Rectum (tissue), 1 donor: ENCODE data around the gene ALG1L2.

- PRO-cap = bidirectional peak, plus-strand start at chr3:129315472, minus-strand start at chr3:129315416; bidirectional peak, plus-strand start at chr3:129315808, minus-strand start at chr3:129315542
Measured at GRCh38 chr3:129315276-129316046, 625 bp downstream of the H1-10 start.

- PRO-cap = unidirectional peak, minus-strand start at chr3:129399419
Measured at GRCh38 chr3:129398884-129399904, 29.2 kb downstream of the EFCAB12 start.

DNA sequence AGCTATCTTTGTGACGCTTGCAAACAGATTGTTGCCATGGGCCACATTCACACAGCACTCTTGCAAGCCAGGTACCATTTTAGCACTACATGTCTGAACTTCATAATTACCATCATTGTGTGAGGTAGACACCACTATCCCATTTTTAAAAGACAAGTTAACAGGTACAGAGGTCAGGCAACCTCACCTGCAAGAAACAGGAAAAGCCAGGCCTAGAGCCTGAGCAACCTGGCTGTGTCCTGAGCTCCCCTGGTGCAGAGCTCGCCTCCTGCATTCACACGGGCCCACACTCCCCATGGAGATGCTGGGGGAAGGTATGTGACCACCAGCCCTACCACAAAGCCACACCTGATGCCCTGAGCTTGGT lies 1.1 kb upstream of the EFCAB12 start:
- PRO-cap = no peak

DNA sequence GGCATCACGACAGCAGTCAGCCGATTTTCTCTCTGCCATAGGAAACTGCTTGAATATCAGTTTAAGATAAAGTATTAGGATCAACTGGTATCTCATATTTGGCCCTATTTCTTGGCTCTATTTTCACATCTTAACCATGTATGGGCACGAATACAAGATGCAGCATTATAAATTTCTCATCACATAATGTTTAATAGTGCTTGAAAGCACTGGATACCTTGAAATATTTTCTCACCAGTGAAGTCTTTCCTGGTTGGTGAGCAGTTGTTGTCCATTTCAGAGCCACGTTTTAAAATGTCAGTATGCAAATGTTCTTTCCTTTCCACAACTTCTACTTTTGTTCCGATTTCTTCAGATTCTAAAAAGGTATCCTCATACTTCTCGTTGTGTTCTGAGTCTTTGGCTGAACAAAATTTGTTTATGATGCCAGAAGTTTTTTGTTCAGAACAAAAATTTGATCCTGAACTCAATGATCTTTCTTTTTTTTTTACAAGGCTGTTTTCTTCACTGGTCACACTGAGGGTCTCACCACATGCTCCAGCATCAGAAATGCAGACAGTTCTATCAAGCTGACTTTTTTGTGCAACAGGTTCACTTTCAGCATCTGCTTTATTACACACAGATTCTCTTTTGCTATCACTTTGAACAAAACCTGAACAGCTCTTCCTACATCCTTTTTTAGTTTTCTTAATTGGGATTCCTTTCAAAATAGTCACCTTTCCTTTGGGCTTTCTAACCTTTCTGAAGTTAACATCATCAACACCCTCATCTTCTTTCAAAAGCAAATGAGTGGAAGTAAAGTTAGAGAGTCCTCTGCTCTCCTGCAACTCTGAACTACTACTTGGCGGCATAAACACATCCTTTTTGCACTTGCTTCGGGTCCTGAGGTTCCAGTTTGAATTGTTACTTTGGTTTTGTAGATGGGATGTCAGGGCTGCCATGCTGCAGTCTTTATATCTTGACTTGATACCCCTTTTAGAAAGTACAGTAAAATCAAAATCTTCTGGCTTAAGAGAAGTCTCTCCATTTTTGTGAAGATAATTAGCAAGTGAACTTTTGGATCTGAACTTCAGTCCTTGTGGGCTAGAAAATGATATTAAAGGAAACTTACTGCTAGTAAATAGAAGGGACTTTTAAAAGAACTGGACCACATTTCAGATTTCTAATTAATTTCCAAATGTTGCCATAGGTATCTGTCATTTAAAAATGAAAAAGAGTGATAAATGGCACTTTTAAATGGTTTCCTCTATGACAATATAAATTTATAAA lies 3.1 kb downstream of the MBD4 start:
- PRO-cap = no peak

DNA sequence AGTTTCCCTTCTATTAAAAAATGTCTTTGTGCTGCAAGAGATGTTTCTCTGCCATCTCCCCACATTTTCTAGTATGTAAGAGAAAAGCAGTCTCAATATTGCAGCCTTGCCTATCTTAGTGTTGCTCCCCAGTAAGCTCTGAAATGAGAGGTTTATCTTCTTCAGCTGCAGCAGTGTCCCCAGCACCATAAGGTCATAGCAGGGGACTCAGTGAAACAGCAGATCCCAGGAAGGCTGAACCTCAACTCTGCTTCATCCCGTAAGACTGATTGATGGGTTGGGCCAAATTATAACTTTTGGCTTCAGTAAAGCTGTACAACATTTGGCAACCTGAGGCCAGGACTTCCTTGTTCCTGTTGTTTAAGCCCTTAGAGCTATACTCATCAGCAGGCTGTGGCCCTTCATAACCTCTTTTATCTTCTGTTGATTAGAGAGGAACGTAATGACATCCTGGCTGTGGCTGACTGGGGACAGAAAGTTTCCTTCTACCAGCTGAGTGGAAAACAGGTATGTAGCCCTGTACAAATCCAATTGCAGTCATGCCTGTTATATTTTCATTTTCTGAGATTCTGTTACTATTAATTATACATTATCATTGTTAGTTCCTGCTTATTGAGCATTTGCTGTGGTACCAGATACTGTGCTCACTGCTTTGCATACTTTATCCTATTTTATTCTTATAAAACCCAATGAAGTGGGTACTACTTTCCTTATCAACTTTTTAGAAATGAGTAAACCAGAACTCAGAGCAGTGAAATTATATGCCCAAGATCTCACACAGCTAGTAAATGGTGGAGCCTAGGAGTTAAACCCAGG lies 29.1 kb downstream of the IFT122 start:
- PRO-cap = no peak

DNA sequence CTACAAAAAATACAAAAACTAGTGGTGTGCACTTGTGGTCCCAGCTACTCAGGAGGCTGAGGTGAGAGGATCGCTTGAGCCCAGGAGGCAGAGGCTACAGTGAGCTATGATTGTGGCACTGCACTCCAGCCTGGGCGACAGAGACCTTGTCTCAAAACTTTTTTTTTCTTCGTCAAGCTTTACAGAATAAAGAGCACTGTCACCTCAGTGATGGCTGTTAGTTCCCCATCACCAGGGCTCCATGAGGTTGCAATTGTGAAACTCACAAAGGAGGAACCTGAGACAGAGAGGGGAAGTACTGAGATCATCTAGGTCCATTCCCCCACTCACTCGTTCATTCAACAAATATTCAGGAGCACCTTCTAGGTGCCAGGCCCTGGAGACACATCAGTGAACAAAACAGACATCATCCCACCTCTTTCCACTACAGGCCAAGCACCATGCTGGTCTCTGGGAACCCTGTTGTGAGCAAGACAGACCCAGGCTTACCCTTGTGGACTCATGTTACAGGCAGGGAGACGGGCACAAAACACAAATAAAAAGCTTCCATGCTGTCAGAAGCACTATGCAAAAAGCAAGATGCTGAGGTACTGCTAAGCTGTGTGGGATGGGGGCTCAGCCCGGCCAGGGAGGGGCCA lies 2.3 kb upstream of the RHO start:
- PRO-cap = no peak

DNA sequence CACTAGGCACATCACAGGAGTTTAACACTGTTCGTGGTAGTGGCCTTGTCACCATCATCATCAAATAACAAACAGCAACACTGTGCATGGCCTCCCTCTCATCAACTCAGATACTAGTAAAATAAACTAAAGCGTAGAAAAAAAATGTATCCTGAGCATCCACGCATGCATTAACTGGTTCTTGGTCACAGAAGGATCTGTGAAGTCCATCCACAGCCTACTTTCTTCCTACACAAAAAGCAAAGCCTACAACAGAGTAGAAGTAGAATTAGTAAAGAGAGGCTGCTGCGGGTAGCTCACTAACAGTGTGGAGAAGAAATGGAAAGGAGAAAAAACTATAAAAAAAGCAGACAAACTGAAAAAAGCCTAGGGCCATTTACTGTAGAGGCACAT lies 59.4 kb upstream of the PLXND1 start:
- PRO-cap = unidirectional peak, plus-strand start at position 276 of the sequence

DNA sequence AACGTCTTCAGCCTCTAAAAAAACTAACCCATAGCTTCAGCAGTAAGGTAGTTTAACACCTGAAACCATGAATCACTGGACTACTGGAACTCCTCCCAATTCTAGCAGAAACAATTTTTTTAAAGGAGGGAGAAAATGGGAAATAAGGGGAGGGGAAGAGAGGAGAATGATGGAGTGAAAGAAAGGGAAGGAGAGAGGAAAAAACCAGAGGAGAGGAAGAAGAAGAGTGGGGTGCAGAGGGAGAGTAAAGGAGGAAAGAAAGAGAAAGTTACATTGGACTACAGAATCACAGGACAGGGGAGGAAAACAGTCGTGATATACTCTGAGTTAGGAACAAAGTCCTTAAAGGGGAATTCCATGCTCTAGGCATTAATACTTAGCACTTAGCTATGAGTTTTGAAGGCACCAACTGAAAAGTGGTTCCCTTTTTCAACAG lies 67.9 kb upstream of the PLXND1 start:
- PRO-cap = no peak

- PRO-cap = no peak
Measured at GRCh38 chr3:130081460-130082066, at the start of gene ALG1L2. Gene ALG1L2 (plus strand): TSS chr3:130081831.

GRCh38 chr3:130140652-130141308 lies 59.1 kb downstream of the ALG1L2 start:
- PRO-cap = no peak

DNA sequence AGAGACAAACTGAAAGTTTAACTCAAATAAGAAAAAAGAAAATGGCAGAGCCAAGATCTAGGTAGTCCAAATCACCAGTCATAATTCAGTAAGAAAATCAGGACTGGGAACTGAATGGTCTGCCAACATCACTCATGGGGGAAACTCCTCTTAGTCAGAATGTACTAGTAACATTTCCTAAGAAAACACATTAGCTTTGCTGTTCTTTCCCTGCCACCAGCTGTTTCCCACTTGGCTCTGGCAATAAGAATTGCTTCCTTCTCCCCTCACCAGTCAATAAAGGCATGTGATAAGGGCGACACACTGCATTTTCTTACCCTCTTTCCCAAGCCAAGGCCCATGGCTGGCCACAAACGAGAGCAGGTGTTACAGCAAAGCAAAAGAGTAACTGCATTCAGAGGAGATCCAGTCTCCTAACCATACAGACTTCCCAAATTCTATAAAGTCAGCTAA lies 46.1 kb downstream of the PIK3R4 start:
- PRO-cap = no peak

DNA sequence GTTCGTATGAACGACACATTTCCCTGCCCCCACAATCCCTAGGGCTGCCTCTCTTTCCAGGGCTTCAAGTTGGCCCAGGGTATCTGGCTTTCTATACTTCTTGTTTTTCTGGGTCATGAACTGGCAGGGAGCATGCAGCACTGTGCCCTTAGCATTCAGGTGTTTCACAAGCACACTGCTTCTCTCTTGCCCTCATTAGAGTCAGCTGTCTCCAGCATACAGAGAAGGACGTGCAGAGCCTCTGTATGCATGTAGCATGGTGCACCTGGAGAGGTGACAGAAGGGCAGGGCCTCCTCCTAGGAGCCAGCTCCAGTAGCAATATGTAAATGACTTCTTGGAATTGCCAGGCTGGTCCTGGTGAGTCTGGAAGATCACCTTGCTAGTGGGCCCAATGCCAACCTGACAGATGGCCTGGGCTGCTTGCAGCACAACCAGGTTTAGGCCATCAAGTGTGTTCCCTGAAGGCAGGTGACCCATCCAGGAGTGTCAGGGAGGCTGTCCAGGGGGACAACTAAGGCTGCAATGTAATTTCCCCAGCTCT lies 44.8 kb upstream of the ATP2C1 start:
- PRO-cap = no peak

DNA sequence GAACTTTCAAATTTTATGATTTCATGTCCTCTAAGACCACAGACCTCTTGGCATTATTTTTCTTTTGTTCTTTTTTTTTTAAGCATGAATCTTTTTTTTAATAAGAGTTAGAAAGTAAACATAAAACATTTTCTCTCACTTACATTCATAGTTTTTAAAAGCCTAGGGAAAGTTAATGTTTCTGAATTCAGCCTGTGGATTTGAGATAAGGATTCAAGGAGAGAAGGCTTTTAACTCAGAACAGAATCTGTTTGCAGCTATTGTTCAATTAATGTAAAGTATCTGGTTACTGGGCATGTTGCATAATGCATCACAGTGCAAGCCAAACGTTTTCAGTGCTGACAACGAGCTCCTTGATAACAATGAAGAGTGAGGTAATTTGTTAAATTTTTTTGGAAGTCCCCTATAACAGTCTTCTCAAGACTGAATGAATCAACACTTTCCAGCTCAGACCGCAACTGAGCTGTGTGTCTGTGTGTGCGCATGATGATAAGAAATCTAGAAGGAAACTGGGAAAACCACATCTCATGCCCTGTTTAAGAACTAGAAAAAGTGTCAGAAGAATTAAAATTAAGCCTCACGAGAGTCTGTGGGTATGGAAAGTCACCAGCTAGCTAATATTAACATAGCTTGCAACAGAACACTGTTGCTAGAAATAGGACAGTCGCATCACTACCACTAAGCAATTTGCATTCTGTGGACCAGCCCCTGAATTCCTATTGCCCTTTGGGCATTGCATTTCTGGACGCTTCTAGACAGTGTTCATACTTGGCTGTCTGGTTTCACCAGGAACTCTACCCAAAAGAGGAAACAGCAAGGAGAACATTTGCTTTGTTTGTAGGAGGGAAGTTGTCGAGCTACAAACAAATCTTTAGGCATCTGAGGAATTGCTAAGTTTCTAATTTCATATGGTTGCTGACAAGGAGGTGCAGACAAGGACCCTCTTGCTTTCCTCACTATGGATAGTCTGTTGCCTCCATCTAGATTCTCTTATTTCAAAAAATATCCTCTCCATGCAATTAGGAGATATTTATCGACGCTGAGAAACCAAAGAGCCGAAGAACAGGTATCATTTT lies 43.7 kb upstream of the ATP2C1 start:
- PRO-cap = unidirectional peak, plus-strand start at position 801 of the sequence

- PRO-cap = no peak
Measured at GRCh38 chr3:130934374-130934819, 40.5 kb downstream of the ATP2C1 start.

DNA sequence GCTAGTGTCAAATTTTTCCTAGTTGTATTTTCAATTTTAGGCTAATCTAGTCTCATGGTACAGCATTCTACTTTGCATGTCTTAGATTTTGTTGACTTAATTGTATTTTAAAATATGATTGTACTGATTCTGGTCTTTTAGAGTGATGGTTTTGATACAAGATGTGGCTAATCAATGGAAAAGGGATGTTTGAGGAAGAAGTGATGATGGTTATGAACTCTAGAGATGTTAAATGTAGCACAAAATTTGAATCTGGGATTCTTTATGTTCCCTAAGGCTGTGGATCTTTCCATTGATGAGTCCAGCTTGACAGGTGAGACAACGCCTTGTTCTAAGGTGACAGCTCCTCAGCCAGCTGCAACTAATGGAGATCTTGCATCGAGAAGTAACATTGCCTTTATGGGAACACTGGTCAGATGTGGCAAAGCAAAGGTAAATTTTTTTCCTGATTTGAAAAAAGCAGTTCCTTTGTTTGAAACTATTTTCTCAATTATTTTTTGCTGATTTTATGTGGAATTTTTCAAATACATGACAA lies 59.7 kb downstream of the ATP2C1 start:
- PRO-cap = no peak

GRCh38 chr3:130960094-130961128 lies 66.2 kb downstream of the ASTE1 start:
- PRO-cap = no peak

DNA sequence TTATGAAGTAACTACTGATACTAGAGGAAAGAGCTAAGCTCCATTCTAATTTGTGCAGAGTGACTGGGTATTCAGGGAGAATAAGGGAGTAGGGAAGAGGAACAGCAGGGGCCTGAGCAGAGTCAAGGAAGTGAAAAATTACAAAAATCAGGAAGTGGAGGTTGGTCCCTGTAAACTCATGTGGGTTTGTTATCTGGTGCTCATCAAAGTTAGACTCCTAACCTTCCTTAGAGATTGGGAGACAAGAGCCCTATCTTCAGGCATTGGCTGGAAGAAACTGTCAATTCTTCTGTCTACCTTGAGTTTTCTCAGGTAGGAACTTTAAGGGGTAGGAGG lies 82.5 kb downstream of the NEK11 start:
- PRO-cap = no peak

DNA sequence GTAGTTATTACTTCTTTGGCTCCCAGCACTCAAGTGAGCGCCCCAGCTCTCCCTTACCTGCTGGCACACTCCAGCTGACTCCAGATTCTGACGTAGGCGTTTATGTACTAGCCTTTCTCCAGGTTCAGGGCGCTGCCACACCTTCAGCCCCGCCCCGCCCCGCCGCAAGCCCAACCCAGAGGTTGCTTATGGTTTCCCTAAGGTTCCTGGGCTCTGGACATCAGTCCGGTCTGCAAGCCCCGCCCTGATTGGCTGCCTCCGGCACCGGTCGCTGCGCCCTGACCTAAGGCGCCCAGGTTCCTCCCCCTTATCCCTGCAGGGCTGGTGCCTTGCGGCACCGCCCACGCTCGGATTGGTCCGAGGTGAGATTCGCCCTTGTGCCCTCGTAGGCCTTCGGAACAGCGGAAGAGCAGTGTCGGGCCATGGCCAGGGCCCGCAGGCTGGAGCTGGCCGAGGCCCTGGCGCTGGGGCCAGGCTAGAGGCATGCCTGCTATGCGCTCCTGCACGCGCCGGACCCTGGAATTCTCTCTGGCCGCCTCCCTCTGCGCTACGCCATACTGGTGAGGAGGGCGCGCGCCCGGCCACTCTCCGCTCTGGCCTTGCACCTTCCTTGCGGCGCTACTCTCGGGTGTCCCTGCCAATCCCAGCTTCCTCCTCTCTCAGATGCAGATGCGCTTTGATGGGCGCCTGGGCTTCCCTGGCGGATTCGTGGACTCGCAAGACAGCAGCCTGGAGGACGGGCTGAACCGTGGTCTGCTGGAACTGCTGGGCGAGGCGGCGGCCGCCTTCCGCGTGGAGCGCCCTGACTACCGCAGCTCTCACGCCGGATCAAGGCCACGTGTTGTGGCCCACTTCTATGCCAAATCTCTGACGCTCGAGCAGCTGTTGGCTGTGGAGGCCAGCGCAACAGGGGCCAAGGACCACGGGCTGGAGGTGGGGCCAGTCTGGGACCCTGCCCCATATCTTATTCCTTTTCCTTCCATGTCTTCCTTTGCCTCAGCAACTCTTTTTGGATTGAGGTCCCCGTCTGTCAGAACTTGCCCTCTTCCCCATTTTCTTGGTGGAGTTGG lies 19.7 kb upstream of the NUDT16 start:
- PRO-cap = bidirectional peak, plus-strand start at position 412 of the sequence, minus-strand start at position 89 of the sequence; bidirectional peak, plus-strand start at position 555 of the sequence, minus-strand start at position 595 of the sequence

- PRO-cap = unidirectional peak, plus-strand start at chr3:131380891; unidirectional peak, plus-strand start at chr3:131381052; bidirectional peak, plus-strand start at chr3:131381239, minus-strand start at chr3:131381125; bidirectional peak, plus-strand start at chr3:131381297, minus-strand start at chr3:131381259; bidirectional peak, plus-strand start at chr3:131381794, minus-strand start at chr3:131381491
Measured at GRCh38 chr3:131380699-131381656, 596 bp upstream of the NUDT16 start.

- PRO-cap = no peak
Measured at GRCh38 chr3:131383359-131383936, 1.9 kb downstream of the NUDT16 start.